Calu3 (cell line): ENCODE results near the genes CRISPLD2 and KIAA0513.

GRCh38 chr16:83137186-83137830, 510.5 kb downstream of the CDH13 start:
- PRO-cap: unidirectional peak, plus-strand start at chr16:83137563

GRCh38 chr16:83912979-83913555, 14.2 kb downstream of the MLYCD start:
- PRO-cap: no peak

GRCh38 chr16:83934817-83935336, 18.2 kb upstream of the OSGIN1 start:
- PRO-cap: no peak

DNA sequence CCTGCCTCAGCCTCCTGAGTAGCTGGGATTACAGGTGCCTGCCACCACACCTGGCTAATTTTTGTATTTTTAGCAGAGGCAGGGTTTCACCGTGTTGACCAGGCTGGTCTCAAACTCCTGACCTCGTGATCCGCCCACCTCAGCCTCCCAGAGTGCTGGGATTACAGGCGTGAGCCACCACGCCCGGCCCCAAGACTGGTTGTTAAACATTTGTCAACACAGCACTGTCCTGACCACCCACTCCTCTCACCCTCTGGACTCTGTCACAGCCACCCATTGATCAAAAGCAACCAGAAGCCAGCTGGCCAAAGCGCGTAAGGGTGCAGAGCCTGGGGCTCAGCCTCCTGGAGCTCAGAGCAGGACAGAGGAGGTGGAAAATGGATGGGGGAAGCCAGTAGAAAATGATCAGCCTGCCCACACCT, 14.9 kb upstream of the OSGIN1 start:
- PRO-cap: no peak

DNA sequence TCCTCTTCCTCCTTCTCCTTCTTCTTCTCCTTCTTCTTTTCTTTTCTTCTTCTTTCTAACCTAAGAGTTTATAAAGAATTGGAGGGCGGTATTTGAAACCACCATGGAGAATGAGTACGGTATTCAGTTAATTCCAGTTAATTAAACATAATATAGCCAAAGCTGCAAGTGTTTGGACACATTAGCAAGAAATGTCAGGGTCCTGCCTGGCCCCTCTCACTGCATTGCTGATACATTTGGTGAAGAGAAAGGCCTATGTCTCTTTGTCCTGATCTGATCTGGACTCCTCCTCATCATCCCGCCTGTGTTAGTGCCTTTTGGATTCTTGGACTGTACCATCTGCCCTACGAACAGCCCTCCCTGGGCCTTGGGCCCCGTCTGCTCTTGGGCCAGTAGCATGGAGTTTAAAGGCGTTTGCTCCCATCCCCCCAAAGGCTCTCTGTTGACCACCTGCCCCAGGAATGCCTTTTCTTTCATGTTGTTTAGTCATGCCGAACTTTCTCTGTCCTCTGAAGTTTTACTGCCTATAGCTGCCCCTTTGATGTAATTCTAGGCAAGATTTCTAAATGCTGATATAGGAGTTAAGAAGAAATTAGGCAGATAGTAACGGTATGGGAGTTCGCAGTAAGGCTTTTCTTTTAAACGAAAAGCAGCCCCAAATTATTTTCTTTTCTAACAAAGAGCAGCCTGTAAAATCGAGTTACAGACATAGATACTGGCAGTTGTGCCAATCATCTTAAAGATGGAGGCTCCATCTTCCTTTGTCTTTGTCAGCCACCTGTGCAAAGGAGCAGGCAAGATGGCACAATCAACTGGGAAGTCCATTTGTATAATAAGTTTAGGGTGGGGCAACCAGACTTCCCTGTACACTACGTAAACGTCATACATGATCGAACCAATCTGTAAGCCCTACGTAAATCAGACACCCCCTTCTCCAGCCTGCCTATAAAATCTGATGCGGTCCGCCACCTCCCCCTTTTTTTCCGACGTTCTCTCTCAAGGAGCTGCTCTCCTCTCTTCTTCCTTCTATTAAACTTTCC, 31.1 kb upstream of the MEAK7 start:
- PRO-cap: no peak

- PRO-cap: no peak
Observed at GRCh38 chr16:84611711-84612010, 6.2 kb downstream of the COTL1 start.

DNA sequence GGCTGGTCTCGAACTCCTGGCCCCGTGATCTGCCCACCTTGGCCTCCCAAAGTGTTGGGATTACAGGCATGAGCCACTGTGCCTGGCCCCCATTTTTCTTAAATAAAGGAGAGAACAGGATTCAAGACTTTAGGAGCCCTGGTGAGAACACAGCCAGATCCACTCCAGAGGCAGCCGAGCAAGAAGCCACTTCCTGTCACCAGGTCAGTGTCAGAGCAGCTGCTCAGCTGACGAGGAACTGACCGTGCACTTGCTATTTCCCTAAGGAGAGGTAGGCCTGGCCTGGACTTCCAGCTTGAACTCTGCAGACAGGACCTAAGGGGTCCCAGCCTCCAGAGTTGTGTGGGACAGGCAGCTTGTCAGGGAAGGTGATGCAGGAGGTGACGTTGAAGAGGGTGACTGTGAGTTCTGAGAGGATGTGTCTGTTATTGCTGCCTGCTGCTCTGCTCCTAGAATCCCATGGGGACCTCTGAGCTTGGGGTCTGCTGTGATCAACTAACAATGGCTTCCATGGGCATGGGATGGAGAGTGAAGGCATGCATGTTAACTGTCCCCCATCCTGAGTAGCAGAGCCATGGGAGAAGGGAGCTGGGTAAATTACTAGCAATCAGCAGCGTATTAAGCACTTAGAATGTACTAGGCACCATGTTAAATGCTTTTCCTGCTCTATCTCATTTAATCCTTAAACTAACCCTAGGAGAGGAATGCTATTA, 7.0 kb upstream of the KLHL36 start:
- PRO-cap: no peak

DNA sequence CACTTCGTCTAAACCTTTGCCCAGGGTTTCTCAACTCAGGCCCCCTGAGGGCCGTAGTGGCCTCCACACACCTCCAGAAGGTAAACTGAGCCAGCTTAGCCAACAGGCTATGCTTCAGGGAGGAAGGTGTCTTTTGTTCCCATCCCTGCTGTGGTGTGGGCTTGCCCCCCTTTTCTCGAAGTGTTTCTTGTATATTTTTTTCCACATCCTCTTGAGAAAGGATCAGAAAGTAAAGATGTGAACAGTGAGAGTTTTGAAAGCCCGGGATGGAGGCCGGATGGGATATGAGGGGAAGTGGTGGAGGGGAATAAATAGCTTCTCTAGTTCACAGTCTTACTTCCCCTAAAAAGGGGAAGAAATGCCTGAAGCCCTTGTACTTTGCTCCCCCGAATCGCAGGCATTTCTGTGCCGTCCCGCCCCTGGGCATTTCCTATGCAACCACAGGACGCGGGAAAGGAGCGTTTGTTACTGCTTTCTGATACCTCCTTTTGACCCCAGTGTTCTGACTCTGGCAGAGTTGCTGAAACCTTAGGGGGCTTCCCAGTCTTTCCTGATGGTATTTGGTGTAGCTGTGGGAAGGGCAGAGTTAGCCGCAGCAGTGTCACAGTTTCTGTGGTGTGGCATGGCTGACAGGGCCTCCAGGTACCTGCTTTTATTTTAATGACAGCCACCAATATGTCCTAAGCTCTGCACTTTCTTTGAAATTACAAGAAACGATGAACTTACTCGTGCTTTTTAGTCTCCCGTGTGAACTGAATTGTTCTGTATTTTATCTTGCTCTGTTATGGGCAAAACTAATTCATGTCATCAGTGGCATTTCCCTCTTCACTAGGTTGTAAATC, 26.9 kb downstream of the USP10 start:
- PRO-cap: no peak

DNA sequence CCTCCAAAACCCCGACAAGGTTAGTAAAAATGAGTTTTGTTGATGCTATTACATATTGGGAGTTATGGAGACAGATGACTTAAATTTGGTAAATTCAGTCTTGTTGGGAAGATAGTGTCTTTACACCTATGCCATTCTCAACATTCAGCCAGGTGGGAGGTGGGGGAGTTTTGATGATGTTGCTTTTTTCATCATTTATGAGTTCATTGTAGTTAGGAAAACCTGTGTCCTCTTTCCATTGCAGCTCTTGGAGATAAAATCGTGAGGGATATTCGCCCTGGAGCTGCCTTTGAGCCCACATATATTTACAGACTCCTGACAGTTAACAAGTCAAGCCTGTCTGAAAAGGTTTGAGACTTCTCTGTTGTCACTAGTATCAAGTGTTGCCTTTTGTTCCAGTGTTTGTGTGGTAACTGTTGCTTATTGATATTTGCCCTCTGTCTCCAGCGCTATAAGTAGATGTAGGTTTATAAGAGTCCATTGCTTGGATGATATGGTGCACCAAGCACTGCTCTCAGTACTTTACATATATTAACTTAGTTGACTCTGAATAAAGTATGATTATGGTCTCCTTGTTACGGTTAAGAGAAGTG, 59.8 kb upstream of the CRISPLD2 start:
- PRO-cap: no peak

DNA sequence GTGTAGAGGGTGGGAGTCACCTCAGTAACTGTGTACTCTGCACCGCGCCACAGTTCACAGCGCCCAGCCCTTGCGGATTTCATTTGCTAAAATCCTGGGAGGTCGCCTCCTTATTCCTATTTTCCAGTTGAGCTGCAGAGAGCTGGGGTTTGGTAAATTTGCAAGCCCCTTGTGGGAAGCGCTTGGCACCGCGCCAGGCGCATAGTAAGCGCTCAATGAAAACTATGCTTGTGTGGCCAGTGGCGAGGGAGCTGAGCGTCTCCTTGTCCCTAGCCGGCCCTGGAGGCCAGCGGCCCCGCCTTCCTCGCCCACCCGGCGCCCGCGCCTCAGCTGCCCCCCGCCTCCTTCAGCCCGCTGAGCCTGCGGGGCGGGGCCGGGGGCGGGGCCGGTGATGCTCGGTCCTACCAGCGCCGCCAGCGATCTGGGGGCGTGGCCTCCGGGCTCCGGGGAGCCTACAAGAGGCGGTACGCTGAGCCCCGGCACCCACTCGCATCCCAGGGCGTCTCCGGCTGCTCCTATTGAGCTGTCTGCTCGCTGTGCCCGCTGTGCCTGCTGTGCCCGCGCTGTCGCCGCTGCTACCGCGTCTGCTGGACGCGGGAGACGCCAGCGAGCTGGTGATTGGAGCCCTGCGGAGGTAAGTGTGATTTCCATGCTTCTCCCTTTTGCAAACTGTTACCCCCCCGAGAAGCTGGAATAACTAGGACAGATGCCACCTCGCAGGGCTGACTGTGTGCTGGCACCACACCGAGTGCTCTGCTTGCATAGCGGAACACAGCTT, at the start of gene CRISPLD2:
CRISPLD2 (plus strand) TSS at position 486 of the 778 bp plus-strand sequence.
- PRO-cap: bidirectional peak, plus-strand start at position 486 of the sequence, minus-strand start at position 328 of the sequence

- PRO-cap: no peak
Observed at GRCh38 chr16:84825000-84825429, 5.2 kb downstream of the CRISPLD2 start.

DNA sequence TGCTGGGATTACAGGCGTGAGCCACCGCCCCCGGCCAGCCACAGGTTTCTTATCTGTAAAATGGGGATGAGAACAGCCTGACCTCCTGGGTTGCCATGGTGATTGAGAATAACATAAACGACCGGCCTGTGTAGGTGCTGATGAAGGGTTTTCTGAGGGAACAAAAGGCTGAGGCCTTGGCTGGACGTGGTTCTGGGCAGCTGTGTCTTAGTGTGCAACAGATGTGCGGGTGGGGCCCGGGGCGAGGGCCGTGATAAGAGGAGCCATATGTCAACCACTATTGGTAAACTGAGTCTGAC, 17.8 kb downstream of the CRISPLD2 start:
- PRO-cap: no peak

- PRO-cap: no peak
Observed at GRCh38 chr16:84851186-84851793, 31.5 kb downstream of the CRISPLD2 start.

- PRO-cap: no peak
Observed at GRCh38 chr16:84973307-84974134, 37.8 kb downstream of the ZDHHC7 start.

DNA sequence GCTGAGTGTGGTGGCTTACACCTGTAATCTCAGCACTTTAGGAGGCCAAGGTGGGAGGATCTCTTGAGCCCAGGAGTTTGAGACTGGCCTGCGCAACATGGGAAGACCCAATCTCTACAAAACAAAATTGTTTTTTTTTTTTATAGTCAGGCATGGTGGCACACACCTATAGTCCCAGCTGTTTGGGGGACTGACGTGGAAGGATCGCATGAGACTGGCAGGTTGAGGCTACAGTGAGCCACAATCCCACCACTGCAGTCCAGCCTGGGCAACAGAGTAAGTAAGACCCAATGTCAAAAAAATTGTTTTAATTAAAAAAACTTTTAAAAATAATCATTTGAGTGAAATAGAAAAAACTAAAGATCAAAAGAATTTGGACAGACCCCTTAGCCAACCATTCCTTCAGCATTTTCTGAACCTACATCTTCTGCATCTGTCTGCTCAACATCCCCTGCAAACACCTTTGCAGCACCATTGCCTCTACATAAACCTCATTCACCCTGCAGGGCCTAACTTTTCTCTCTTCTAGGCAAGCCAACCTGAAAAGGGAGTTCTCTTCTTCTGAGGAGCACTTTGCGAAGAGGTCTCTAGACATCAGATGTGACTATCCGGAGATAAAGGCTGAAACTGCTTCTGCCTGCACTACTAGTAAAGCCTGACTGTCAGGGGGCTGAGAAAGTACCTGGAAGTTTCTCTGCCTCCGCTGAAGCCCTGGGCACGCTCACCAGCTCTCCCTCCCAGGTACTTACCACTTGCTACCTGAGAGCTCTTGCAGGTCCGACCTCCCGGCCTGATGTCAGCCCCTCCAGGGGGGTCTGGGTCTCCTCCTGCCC, 17.8 kb downstream of the ZDHHC7 start:
- PRO-cap: no peak

DNA sequence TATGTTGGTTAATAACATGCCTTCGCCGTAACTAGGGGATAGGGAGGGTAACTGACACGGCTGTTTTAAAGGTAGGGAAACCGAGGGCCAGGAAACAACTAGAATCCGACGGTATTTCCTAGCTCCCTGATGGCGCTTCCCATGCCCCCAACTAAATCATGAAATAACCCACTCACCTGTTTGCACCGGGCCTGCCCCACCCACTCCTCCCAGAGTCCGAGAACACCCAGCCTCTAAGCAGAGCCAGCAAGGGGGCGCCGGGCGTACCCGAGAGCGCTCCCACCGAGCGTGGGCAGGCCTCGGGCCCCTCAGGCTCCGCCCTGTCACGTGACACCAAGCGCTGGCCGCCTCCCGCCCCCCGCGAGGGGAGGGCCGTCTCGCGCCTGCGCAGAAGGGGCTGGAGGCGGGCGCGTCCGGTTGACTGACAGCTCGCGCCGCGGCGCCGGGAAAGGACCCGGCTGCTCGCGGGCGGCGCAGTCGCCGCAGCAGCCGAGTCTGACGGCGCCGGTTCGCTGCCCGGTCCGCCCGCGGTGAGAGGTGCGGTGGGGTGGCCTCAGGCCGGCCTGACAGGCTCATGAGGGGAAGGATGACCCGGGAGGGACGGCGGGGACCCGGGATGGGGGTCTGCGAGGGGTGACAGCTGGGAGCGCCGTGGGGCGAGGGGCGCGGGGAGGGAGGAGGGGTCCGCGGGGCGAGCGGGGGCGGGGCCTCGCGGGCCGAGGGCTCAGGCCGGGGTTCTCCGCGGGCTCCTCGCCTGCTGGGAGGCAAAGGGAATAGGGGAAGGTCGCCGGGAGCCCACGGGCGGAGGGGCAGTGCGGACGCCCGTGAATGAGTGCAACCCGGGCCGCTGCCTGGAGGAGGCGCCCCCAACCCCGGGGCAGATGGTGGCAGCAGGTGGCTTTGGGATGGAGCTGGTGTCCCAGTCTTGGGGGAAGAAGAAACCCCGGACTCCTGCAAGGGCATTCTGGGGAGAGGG, at the start of gene KIAA0513:
KIAA0513 (plus strand) TSS at position 474 of the 976 bp plus-strand sequence.
- PRO-cap: bidirectional peak, plus-strand start at position 448 of the sequence, minus-strand start at position 310 of the sequence

- PRO-cap: no peak
Observed at GRCh38 chr16:85031367-85031926, 3.9 kb downstream of the KIAA0513 start.

- PRO-cap: no peak
Observed at GRCh38 chr16:85055306-85056373, 28.0 kb downstream of the KIAA0513 start.

DNA sequence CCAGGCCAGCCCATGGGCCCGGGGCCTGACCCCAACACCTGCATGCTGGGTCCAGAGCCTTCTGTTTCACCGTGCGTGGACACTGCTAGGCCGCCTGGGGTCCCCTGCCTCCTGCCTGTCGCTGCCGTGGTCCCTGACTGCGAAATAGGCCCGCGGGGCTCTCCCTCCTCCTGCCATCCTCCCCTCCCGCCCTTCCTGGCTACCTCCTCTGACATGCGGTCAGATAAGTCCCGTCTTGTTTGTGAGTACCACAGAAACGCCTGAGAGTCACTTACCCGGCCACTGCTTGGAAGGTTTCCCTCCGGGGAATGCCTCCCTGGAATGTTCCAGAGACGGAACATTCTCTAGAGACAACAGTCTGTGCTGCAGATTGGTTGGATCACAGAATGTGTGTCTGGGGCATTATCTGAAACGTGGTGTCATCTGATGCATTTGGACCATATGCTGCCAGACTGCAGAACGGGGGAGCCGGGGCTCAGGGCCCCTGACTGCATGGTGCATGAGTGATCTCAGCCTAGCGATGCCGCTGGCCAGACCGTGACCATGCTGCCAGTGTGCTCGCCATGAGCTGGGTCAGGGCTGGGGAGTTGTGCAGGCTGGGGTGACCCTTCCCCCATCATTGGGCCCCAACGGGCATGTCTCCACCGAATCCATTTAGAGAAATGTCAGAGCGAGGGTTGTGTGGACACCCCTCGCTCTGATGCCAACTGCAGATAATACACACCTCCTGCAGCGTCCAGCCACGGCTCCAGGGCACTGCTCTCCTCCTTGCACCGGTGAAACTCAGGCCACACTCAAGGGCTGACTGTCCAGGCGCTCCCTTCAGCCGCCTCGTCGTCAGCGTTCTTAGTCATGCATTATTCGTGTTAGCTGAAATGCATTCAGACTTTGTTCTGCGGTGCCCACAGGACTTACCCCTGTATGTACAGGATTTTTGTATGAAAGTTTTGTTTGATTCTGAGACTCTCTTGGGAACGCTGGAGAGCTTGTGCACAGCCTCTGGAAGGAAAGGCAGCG, 22.5 kb downstream of the CIBAR2 start:
- PRO-cap: no peak

DNA sequence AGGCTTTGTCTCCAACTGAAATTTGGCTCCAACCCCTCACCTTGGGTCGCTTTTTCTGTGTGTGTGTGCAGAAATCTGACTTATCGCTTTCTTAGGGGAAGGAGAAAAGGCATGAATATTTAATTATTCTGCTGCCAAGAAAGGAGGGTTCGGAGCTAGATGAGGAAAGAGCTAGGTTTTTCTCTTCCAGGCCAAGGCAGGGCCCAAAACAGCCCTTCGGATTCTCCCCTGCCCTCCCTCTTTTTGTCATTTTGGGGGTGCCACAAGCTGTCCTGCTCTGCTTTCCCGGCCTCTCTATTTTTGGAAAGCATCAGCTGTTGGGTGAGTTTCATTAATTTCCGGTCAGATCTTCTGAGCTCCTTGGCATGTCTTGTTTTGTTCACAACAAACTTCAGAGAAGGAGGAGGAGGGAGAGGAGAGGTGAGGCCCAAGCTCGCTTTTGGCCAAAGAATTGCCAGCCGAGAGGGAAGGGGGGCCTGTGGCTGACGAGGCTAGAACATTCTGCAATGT, 18.0 kb upstream of the CIBAR2 start:
- PRO-cap: no peak